ENCODE measurements around a stretch of chr17.

GRCh38 chr17:45160230-45161325 is 1.1 kb upstream of the HEXIM2 start:
- PRO-cap = unidirectional peak, plus-strand start at chr17:45160707; bidirectional peak, plus-strand start at chr17:45161128, minus-strand start at chr17:45161086

GRCh38 chr17:45235184-45235652 is 13.5 kb downstream of the FMNL1 start:
- PRO-cap = no peak

DNA sequence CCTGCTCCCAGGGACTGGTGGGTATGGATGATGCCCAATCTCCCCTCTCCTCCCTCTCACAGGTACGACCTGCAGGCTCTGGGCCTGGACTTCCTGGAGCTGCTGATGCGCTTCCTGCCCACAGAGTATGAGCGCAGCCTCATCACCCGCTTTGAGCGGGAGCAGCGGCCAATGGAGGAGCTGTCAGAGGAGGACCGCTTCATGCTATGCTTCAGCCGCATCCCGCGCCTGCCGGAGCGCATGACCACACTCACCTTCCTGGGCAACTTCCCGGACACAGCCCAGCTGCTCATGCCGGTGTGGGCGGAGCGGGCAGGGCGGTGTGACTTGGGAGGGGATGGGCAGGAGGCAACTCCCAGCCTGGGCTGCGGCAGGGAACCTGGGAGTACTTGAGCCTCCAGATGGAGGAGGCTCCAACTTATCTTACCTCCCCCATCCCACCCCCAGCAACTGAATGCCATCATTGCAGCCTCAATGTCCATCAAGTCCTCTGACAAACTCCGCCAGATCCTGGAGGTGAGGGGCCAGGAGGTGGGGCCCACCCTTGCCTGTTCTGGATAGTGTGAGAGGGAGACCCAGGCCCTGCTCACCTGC is 18.1 kb downstream of the SPATA32 start:
- PRO-cap = unidirectional peak, minus-strand start at position 260 of the sequence

GRCh38 chr17:45254828-45255313 is 7.0 kb downstream of the SPATA32 start:
- PRO-cap = no peak

GRCh38 chr17:45256119-45257038 is 5.5 kb downstream of the SPATA32 start:
- PRO-cap = no peak

DNA sequence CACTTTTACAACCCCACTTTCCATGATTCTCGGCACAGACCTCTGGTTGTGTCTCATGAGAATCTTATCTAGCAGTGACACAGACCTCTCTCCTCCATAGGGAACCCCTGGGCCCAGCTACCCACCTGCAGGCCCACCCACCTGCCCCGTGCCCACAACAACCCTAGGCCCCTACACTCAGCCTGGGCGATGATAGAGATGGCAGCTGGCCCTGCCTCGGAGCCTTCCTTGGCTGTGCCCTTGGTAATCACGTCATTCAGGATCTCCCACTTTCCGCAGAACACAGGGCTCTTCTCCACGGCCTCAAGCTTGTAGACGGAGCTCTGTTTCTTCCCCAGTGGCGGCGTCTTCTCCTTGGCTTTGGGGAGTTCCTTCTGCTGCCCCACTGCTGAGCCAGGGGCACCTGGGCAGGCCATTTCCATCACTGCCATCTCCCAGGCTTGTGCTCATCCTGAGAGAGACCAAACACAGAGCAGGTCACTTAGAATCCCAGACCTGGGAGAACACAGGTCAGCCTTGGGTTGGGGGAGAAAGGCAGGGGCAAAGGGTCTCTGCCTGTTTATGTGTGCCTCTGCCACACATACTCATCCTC is 26.4 kb downstream of the MAP3K14 start:
- PRO-cap = no peak

- PRO-cap = no peak
These were observed 9.3 kb downstream of the MAP3K14 start for GRCh38 chr17:45307323-45308077.

DNA sequence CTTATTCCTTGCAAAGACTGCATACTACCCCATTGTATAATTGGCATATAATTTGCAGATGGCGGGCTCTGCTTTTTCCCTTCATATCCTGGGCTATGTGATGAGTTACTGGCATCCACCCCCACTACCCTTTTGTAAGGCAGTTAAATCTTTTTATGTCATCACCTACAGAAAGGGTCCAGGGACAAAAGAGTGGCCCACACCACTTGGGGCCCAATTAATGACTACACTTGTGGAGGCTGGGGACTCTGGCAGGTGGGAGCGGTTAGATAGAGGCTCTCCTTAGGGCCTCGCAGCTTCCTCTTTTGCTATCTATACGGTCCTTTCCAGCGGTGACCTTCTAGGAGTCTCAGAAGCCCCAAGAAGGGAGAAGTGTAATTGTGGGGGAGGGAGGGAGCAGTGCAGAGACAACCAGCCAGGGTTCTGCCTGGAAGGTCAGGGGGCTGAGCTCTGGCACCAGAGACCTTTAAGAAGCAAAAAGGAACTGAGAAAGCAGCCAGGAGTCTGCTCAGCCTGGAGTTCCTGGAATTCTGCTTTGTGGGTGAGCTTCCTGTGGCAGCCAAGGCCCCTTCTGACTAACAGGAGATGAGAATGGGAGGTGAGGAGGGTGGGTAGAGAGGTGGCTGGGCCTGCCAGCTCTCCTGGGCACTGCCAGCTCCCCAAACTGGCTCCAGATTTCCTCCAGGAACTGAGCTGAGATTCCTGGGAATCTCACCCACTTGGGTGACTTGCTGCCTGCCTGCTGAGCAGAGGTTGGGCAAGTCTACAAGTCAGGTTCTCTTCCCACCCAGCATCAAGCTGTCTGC is 16.2 kb upstream of the MAP3K14 start:
- PRO-cap = no peak

DNA sequence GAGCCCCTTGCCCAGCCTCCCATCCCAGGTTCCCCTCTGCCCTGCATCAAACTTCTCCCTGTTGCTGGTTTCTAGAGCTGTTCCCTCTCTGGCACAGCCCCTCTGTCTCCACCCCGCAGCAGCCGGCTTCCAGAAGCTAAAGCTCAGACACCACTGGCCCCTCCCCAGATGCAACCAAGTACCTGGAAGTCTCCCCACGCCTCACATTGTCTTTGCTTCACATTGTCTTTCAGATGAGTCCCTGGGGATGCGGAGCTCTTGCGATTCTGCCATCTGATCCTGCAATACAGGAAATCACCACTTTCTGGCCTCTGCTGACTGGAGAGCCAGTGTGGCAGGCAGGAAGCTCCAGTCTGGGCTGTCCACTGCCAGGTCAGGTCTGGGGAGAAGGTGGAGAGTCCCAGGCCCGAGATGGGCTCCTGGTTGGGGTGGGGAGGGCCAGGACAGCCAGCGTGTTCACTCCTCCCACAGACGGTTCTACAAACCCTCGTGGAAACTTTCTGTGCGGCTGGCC is 47.7 kb upstream of the MAP3K14 start:
- PRO-cap = no peak

GRCh38 chr17:45406197-45406668 is 26.4 kb downstream of the ARHGAP27 start:
- PRO-cap = no peak

DNA sequence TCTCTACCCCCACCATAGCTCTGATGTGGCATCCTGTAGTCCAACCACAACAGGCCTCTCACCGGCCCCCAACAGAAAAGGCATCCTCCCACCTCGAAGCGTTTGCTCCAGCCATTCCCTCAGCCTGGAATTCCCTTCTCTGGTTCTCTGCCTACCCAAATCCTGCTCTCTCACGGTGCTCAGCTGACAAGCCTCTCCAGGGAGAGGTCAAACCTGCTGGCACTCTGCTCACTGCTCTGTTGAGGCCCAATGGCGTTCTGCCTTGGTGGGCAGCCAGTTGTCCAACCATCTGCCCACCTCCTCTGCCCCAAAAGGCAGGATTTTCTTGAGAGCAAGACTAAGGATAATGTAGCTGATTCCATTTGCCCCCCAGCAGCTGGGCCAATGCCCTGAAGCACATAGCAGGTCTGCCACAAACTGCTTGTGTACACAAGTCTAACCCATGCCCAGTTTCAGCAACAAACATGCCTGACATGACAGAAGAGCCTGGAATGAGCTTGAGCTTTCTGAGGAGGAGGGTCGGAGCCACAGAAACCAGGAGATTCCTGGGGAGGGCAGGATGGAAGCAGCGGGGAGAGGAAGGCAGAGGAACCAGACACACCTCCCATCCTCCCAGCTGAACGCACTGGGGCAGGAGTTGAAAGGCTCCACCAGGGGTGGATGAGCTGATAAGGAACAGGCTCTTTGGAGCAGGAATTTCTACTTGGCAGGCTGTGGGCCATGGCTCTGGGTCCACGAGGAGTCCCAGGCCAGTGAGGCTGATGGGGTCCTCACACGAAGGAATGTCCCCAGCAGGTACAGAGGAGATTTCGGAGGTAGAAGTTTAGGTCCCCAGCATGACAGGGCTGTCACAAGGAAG is 23.9 kb downstream of the ARHGAP27 start:
- PRO-cap = no peak

DNA sequence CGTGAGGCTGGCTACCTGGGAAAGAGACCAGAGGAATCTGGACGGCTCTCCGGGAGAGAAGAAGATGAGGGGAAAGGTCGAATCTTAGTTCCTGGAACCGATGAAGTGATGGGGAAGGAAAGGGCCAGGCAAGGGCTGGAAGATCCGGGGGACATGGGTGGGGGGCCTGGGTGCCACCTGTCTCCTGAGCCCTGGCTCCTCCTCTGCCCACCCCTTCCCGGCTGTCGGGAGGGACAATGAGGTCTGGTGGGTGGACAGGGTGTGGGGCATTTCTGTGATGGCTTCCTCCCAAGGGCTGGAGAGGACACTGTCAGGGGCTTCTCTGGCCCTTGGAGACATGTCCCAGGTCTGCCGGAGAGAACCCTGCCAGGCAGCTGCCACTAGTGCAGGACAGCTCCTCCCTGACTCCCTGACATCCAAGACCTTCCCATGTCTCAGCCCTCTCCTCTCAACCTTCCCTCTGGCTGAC is 9.2 kb upstream of the ARHGAP27 start:
- PRO-cap = no peak

DNA sequence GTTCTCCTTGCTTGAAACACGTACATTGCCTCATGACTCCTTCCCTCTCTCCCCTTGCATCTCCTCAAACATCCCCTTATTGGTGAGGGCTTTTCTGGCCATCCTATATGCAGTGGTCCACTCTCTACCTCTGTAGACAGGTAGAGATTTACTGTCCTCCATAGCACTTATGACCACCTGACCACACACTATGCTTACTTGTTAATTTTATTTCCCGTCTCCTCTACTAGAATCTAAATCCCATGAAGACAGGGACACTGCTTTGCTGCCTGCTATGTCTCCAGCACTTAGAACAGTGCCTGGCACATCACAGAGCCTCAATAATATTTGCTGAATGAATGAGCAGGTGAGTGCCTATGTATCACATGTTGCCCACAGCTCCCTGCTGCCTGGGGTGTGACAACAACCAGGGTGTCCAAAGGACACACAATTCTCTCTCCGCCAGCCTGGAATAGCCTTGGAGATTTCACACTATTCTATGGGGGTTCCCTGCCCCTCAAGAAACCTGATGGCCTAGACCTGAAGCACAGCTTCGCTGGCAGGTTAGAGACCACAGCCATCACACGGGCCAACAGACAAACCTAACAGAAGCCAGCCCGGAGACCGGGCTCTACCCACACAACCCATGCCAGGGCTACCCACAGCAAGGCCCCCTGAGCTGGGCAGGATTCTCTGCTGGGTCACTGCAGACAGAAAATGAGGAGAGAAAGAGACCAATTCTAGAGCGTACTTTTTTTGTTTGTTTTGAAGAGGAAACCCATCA is 23.6 kb upstream of the ARHGAP27 start:
- PRO-cap = no peak

DNA sequence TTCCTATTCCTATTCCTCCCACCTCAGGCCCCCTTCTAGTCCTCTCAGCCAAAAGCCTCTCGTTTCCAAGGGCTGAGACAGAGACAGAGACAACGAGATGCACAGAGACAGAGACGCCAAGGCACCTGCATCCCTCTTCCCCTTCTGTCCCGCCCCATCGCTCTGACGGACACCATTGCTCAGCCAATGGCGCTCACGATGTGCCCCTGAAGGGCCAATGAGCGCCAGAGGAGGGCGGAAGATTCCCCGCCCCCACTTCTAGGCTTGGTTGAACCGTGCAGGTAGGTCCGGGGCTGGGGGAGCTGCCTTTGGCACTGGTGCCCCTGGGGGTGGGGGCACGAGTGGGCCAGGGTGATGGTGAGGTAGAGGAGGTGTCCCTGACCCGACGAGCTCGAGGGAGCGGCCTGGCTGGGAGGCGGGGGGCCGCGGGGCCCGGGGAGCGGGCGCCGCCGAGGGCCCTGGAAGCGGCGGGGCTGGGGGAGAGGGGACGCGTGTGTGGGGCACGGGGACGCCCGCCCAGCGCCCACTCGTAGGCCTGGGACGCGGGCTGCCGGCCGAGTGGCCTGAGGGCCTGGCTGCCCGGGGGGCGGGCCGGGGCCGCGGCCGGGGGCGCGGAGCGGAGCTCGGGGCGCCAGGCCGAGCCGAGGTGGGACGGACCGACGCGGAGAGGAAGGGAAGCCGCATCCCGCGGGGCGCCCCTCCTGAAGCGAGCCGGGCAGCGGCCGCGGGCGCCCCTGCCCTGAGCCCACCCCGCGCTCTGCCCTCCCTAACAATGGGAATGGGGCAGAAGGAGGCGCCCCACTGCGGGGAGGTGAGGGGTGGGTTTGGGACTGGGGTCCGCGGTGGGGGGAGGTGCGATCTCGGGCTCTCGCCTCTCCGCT is 129.8 kb upstream of the PLEKHM1 start:
- PRO-cap = no peak

GRCh38 chr17:46037887-46038406 is 38.9 kb downstream of the STH start:
- PRO-cap = no peak

DNA sequence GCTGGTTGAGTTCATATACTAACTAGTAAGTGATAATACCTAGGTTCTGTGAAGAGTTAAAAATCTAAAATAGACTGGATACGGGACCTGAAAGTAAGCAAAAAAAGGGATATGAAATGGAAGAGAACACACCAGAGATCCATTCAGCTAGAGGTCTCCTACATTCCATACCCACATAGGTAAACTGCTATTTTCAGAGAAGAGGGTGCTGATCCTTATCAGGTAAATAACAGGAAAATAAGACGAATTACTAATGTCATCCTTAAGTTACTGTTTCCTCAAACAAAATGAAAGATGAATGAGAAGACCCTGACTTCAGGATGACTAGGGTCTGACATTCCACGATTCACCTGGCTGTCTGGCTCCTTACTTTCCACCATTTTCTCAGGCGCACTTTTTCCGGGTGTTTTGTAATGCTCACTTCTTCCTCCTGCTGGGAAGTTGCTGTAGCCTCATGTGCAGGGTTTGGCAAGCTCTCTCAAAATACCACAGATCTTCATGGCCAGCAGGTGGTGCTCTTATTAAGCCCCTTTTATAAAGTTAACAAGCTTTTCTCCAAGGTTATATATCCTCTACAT is 45.1 kb downstream of the STH start:
- PRO-cap = unidirectional peak, minus-strand start at position 386 of the sequence

DNA sequence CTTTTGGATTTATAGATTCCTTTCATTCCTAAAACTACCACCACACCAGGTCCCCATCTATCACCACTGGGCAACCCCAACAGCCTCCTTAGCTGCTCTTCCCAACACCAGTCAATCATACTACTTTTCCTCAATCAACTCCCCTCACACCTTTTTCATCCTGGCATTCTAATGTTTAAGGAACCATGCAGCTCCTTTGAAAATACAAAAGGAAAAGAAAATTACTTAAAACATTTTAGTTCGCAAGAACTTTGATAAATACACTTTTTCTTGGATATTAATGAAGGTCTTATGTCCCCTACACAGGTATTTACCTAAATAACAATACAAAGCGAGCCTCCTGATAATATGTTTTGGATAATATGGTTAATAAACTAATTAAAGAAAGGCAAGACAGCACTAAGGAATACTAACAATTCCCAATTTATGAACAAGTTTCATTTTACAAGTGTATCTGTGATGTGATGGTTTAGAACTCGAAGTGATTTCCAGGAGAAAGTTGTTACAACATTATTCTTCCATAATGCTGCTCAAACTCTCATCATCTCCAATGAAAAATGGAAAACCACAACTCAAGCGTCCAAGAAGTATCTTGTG is 94.9 kb downstream of the KANSL1 start:
- PRO-cap = no peak

DNA sequence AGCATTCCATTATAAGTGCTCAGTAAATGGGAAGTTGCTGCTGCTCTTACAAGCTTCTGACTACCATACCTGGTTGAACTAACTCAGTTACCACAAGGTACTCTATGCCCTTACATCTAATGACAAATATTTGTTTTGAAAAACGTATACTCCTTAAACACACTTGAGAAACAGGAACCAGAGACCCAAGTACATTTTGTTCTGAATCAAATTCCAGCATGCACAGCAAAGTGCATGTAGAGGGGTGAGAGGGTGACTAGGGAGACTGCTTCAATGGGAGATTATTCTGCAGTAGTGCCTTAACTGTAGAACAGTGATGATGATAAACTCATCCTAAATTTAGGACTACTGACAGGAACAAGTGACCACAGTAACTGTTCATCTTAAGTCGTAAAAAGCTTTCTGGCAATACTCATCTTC is 83.5 kb downstream of the KANSL1 start:
- PRO-cap = no peak

GRCh38 chr17:46120713-46121735 is 72.2 kb downstream of the KANSL1 start:
- PRO-cap = no peak

DNA sequence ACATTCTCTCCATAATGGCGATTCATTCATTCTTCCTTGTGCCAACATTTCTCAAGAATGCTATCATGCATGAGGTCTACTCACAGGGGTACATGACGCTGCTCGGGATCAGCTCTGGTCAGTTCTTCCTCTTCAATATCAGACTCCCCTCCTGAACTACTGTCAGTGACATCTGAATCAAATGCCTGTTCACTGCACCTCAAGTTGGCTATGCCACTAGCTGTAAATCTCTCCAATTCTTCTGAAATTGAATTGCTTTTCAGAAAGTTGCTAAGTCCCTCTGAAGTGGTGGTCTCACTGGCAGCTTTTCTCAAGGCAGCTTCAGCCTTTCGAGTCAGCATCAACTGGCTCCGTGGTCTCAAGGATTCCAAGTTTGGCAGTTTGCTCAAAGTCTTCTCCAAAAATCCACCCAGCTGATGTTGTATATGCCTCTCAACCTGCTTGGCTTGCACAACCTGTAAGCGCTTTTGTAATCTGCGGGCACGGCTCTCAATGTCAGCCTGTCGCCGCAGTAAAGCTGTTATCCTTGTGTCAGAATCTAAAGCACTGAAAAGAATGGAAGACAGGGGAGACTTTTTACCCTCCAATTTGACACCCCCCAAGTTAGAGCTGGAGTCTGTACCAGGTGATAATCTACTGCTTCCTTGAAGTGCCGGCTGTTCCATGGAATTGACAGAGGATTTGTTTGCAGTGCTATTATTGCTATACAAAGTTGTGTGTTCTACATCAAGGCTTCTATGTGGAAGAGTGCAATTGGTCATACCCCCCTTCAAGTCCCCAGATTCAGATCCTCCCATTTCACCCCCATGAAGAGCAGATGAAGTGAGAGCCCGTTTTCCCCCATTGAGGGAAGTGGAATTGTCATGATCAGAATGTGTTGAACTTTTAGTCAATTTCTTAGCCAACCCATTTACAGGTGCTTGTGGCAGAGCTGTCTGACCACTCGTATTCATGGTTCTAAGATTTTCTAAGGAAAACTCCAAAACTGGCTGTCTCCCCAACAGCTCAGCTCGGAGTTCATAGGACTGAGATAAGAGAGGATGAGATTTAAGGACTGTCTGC is 22.1 kb downstream of the KANSL1 start:
- PRO-cap = no peak

Data from colonic mucosa (tissue), 1 donor.